HL-60 (cell line): Measurements from ENCODE around the gene GPN3.

GRCh38 chr12:110107648-110108299 is 16.4 kb upstream of the IFT81 start:
- RRBS = no CpG with 5 or more reads among the region's 11 CpGs

DNA sequence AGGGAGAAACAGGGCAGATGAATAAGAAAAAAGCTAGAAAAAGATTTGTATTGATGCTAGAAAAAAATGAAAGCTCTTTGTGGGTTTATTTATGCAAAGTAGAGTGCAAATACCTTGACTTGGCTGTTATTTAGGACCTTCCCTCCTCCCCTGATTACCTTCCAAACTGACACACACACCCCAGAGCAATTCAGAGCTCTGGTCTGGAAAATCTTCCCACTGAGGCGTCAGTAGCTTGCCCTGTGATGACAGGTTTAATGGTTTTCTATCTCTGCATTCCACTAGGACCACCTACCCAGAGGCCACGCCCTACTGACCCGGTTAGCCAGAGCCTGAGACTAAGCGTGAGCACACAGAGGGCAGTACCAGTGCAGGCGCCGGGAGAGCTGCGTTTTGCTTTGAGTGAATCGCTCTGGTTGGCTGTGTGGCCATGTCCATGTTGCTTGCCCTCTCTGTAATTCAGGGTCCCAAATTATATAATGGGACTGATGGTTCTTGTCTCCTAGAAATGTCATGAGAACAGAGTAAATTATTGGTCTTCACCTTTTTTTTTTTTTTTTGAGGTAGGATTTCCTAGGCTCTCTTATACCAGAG is 36.2 kb upstream of the ATP2A2 start:
- RRBS = 92% methylated on average over 4 of the region's 8 CpGs

DNA sequence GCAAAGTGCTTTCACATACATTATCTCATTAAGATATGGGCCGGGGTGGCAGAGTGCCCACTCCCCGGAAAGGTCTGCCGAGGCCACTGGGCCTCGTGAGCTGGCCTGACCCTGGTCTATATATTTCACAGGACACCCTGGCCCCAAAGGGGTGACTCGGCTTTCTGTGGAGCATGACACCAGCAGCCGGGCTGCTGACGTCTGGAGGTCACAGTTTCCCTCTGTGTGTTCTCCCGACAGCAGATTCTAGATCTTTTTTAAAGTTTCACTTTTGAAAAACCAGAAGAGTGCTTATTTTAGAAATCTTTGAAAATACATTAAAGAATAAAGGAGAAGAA is 27.8 kb upstream of the ATP2A2 start:
- RRBS = 88% methylated on average over 5 of the region's 8 CpGs

DNA sequence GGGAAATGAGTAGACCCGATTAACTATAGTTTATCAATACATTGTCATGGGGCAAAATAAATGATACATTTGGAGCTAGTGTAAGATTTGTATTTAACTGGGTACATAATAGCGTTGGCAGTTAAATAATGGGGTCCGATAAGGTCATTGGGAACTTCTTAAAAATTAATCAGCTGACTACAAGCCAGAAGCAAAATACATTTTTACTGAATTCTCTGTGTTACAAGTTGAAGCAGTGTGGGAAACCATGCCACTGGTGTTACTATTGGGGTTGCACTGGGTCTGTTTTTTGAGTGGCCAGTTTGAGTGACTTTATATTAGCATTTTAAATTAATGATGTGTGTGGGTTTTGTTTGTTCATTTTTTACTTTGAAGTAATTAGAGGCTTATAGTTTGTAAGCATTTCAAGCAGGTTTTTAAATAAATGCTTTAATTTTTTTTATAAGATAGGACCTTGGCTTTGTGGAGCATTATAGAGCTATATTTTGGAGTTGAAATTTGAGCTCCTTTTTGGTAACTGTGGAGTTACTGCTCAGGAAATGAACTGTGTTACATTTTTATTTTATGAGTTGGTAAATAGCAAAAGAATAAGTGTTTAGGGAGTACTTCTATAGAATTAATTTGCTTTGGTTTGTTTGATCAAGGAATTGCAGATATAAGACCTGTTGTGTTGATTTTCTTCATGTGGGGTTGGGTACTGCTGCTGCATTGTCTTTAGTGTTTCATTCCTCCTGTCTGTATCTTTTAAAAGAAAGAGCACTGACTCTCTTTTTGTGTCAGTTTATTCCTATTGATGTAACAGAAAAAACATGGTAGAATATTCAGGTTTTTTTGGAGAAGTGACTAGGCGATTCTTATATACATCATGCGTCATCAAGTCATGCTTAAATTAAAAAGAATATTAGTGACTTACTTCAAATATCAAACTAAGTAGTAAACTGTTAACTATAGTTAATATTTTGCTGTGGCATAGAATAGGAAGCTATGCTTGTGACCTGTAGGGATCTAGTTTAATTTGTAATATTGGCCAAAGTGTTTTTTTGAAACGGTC is 3.5 kb downstream of the ATP2A2 start:
- RRBS = no CpG with 5 or more reads among the region's 6 CpGs

- RRBS = no CpG with 5 or more reads among the region's 1 CpG
These were observed 16.7 kb downstream of the ATP2A2 start for GRCh38 chr12:110297781-110298049.

DNA sequence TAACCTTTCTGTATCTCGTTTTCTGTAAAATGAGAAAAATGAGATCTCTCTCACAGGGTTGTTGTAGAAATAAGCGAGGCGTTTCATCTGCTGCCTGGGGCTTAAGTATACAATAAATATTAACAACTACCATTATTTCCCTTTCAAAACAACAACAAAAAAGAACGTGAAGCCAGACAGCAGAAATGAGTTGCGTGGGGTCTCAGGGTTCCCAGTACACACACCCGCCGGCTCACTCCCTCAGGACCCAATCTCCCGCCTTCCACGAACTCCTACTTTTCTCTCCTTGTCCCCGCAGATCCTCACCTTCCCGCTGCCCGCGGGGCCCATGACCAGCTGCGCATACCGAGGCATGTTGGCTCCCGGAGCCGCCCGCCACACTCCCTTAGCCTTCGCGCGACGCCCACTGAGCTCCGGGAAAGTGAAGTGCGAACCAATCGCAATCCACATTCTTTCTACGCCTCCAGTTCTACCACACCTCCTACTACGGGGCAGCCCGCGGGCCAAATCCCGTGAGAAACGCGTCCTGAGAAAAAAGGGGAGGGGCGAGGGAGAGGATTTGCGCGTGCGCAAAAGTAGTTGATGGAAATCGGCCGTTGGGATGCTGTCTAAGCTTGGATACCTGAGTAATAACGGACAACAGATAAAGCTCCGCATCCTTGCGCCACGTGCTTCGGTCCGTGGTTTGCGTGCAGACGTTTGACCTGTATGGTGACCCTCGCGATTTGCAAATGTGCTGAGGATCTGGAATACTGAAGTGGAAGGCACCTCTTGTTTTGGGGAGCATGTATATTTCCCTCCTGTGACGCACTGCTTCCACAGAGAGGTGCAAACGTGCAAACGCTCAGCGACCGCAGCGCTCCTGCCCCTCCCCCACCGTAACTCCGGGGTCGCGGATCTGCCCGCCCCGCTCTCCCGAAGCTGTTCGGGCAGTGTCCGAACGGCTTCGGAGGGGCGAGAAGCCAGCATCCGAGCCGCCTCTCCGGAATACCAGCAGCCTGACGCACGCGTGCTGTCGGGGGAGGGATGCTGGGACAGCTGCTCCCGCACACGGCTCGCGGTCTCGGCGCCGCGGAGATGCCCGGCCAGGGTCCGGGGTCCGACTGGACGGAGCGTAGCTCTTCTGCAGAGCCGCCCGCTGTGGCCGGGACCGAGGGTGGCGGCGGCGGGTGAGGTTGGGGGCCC is at the start of gene GPN3:
TSS of gene GPN3 (minus strand) at position 408 of the 1,185 bp plus-strand sequence.
- RRBS = 2% methylated on average over 41 of the region's 93 CpGs

GRCh38 chr12:110469035-110469632 is 489 bp downstream of the FAM216A start:
- RRBS = 3% methylated on average over 9 of the region's 34 CpGs

DNA sequence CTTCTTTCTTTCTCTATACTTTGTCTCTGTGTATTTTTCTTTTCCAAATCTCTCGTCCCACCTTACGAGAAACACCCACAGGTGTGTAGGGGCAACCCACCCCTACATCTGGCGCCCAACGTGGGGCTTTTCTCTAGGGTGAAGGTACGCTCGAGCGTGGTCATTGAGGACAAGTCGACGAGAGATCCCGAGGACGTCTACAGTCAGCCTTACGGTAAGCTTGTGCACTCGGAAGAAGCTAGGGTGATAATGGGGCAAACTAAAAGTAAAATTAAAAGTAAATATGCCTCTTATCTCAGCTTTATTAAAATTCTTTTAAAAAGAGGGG is 12.3 kb downstream of the PPTC7 start:
- RRBS = no CpG with 5 or more reads among the region's 13 CpGs

DNA sequence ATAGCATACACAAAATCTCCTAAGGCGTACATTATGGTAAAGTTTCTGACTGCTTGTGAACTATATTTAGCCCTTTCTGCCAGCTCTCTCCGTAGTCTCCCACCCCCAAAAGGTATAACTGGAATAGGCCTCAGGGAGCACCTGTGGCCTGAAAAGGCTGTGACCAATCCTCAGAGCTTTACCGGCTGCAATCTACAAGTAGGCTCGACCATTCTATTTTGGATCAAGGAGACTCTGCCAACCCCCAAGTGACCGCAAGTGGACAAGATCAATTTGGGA is 1.2 kb downstream of the PPTC7 start:
- RRBS = no CpG with 5 or more reads among the region's 5 CpGs

DNA sequence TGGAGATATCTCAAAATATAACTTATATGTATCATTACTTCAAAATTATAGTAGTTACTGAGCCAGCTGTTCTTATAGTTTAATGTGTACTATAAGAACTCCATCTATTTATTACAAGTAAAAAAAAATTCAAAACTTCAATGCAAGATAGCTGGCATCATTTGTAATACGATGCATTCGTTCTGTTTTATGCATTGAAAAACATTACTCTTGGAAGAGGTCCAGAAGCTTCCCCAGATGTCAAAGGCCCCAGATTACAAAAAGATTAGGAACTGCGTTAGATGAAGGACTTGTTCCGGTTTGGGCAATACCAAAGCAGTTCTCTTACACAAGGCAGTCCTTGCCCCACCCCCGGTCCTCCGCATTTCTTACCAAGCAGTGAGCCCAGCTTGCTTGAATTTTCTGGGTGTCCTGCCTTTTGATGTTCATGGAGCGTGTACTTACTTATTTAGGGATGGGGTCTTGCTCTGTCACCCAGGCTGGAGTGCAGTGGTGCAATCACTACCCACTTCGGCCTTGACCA is 4.8 kb upstream of the HVCN1 start:
- RRBS = 0% methylated on average over 1 of the region's 8 CpGs

GRCh38 chr12:110743436-110744547 is 1.1 kb upstream of the PPP1CC start:
- RRBS = no CpG with 5 or more reads among the region's 32 CpGs

- RRBS = no CpG with 5 or more reads among the region's 8 CpGs
These were observed 27.0 kb upstream of the CCDC63 start for GRCh38 chr12:110819687-110820284.

- RRBS = no CpG with 5 or more reads among the region's 15 CpGs
These were observed 32.4 kb downstream of the MYL2 start for GRCh38 chr12:110888013-110888274.

DNA sequence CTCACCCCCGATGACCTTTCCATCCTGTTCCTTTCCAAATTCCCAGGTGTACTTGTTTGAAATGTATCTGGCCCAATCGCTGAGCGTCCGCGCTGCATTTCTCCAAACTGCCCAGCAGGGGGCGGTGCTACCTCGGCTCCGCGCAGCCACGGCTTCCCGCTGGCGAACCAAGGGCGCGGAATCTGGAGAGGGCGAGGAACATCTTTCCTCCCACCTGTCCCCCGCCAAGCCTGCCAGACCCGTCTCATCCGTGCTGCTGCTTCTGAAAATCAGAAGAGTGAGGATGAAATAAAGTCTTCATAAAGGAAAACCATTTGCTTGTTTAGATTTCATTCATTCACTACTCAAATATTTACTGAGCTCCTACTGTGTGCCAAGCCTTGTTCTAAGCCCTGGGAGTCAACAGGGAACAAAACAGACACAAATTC is 16.8 kb upstream of the MYL2 start:
- RRBS = no CpG with 5 or more reads among the region's 18 CpGs

DNA sequence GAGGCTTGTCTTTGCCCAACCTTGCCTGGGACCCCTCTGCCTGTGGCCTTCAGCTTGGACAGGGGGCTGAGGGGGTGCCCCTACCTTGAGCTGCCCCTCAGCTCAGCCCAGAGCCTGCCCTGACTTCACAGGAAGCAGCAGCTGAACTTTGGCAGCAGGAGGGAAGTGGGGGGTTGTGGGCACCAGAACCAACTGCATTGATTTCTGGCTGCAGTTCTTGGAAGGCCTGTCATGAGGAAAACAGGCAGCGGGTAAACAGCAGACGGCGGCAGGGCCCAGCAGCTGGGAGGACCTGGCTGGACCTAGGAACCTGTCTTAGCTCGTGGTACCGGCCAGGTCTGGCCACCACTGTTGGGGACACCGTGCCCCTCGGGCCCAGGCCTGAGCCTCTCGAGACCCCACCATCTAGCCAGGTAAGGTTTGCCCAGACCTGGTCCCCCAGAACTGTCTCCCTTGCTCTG is 40.6 kb downstream of the CUX2 start:
- RRBS = no CpG with 5 or more reads among the region's 8 CpGs

- RRBS = no CpG with 5 or more reads among the region's 13 CpGs
These were observed 3.5 kb downstream of the SH2B3 start for GRCh38 chr12:111409236-111409599.

GRCh38 chr12:111597230-111597860 is 1.8 kb downstream of the ATXN2 start:
- RRBS = under 1% methylated on average over 6 of the region's 28 CpGs

DNA sequence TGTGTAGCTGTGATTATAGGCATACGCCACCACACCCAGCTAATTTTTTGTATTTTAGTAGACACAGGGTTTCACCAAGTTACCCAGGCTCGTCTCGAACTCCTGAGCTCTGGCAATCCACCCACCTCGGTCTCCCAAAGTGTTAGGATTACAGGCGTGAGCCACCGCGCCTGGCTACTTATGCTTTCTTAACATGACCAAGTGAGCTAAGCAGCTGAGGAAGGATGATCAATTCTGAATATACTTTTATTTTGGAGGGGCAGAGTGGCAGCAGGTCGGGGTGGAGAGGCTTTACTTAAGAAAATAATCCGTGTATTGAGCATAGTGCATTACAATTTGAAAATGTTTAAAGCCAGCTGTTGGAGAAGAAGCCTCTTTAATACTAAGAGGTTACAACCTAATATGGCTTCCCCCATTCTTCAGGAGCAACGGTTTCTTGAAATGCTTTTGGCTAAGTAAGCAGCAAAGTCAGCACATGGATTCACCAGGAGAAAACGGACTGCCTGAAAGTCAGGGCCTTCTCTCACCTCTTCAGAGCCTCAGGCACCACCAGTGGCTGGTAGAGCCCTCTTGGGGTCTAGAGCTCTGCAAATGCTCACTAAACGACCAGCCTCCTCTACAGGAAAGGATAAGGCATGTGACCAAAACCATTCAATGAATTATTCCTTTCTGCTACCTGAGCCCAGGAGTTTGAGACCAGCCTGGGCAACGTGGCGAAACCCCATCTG is 11.2 kb downstream of the BRAP start:
- RRBS = no CpG with 5 or more reads among the region's 14 CpGs

- RRBS = no CpG with 5 or more reads among the region's 8 CpGs
These were observed 12.1 kb upstream of the ALDH2 start for GRCh38 chr12:111754692-111755033.

GRCh38 chr12:111781024-111781475 is 14.3 kb downstream of the ALDH2 start:
- RRBS = no CpG with 5 or more reads among the region's 3 CpGs